Measurements from ENCODE around the genes SLCO1C1, IAPP and SPX.

GRCh38 chr12:19946309-19947093 lies 421.8 kb upstream of the PDE3A start:
- CAGE, long polyA plus RNA, result no peak
- RRBS, result no CpG with 5 or more reads among the region's 6 CpGs

DNA sequence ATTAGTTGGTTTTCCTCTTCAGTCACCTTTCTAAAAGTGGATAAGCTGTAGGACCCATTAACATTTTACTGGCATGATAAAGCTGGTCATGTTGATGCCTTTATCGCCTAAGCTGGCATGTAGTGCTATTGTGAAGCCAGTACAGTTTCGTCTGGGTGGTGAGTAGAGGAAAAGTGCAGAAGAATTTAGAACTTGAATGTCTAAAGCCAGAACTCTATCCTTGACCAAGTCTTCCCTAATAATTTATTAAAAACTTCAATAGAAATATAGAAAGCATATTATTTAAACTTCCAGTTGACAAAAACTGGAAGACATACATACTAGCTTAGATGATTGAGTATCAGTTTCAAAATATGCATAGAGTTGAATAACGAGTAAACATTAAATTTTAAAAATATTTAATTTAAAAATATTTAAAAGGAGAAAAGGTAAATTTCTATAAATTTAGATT lies 27.9 kb downstream of the PDE3A start:
- CAGE, long polyA plus RNA, result no peak
- RRBS, result no CpG with 5 or more reads among the region's 3 CpGs

- CAGE, long polyA plus RNA, result no peak
- RRBS, result no CpG with 5 or more reads among the region's 6 CpGs
These were observed 47.3 kb downstream of the PDE3A start for GRCh38 chr12:20415637-20416076.

DNA sequence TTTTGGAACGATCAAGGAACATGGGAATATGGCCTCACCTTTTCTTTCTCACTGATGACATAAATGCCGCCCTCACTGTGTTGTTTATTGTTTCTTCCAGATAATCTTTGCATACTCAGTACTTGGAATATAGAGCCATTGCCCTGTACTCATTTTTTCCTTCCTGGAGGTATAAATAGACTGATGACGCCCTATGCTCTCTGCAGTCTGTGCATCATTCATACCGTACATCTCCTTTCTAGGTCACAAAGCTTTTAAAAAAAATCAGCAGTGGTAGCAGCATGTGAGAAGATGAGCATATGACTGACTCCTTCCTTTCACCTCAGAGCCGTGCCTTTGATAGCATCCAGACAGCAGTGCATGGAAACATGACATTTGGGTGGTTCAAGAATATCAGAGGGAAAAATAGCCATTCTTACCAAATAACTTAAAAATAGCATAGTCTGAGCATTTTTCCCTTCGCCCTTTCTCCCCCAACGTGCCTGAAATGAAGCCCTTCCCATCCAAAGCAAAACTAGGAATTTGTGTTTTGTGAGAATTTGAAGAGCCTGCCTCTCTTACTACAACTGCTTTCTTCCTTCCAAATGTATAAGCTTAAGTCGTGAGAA lies 77.4 kb downstream of the PDE3A start:
- CAGE, long polyA plus RNA, result no peak
- RRBS, result no CpG with 5 or more reads among the region's 8 CpGs

GRCh38 chr12:20695140-20695700 lies at the start of gene SLCO1C1:
SLCO1C1 (plus strand) TSS chr12:20695332.
- CAGE, long polyA plus RNA, result no peak
- RRBS, result no CpG with 5 or more reads among the region's 7 CpGs

DNA sequence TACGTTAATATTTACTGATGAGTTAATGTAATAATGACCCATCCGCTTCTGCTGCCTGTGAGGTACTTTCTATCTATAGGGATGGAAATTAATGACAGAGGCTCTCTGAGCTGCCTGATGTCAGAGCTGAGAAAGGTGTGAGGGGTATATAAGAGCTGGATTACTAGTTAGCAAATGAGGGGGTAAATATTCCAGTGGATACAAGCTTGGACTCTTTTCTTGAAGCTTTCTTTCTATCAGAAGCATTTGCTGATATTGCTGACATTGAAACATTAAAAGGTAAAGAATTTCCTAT lies at the start of gene IAPP:
IAPP (plus strand) TSS at position 177 of the 295 bp plus-strand sequence.
- CAGE, long polyA plus RNA, result no peak
- RRBS, result no CpG with 5 or more reads among the region's 2 CpGs

GRCh38 chr12:21526056-21526517 lies at the start of gene SPX:
SPX (plus strand) TSS chr12:21526296.
- CAGE, long polyA plus RNA, result no peak
- RRBS, result no CpG with 5 or more reads among the region's 2 CpGs

DNA sequence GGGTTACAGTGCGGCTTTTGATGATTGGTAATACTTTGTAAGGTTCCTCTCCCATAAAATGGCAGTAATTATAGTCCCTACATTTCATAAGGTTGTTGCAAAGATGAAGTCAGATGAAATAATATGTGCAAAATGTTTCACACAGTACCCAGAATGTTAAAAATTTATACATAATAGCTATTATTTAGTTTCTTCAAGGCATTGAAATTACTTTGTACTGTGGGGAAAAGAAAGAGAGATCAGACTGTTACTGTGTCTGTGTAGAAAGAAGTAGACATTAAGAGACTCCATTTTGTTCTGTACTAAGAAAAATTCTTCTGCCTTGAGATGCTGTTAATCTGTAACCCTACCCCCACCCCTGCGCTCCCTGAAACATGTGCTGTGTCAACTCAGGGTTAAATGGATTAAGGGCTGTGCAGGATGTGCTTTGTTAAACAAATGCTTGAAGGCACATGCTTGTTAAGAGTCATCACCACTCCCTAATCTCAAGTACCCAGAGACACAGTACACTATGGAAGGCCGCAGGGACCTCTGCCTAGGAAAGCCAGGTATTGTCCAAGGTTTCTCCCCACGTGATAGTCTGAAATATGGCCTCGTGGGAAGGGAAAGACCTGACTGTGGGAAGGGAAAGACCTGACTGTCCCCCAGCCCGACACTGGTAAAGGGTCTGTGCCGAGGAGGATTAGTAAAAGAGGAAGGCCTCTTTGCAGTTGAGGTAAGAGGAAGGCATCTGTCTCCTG lies 12.7 kb downstream of the LDHB start:
- CAGE, long polyA plus RNA, result no peak
- RRBS, result no CpG with 5 or more reads among the region's 7 CpGs

GRCh38 chr12:21831895-21832169 lies 57.3 kb upstream of the KCNJ8 start:
- CAGE, long polyA plus RNA, result no peak
- RRBS, result no CpG with 5 or more reads among the region's 1 CpG

- CAGE, long polyA plus RNA, result no peak
- RRBS, result no CpG with 5 or more reads among the region's 5 CpGs
These were observed 59.3 kb downstream of the ABCC9 start for GRCh38 chr12:21881684-21882526.

DNA sequence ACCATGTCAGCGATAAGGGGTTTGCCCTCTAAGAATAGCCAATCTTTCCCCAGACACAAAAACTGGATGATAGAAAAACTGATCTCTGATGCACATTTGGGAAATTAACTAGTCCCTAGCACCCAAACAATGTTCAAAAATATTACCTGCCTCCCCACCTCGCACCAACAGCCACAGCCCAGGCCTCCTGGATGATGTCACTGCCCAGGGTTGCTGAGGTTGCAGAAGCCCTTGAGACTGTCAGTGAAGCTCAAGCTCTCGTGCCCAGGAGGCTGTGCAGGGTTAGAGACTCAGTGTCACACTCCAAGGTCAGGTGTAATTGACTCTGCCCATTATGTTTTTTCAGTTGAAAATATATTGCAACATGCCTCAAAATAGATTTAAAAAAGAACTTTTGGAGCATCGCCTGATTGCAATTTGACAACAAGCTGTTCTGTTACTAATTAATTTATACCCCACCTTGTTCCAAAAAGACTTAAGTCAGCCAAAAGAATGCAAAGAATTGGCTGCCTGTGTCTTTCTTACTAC lies 72.2 kb downstream of the CMAS start:
- CAGE, long polyA plus RNA, result no peak
- RRBS, result no CpG with 5 or more reads among the region's 4 CpGs

DNA sequence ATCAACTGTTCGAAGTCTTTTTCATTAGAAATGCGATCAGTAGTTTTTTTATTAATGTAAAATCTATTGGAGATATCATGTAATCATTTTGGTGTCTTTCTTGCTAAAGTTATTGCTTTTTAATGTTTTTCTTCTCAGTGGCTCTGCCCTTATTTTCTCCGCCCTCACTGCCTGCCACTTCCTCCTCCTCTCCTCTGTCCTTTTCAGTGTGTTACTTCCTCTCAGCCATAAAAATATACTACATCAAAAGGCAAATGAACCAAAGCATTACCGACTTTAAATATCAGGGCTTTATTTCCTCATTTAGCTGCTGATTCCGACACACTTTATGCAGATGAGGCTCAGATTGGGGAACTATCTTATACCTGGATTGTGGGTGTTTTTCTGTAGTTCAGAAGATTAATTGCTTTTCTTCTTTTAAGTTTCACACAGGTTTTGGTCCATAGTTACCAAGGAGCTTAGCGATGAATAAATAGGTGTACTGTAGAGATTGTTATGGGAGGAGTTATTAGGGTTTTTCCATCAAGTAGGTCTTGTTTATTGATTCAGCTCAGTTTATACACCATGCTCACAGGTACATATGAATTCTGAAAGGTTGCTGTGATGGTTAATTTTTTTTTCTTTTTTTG lies 118.2 kb downstream of the CMAS start:
- CAGE, long polyA plus RNA, result no peak
- RRBS, result no CpG with 5 or more reads among the region's 6 CpGs

- CAGE, long polyA plus RNA, result no peak
- RRBS, result 2% methylated on average over 10 of the region's 48 CpGs
These were observed 631 bp downstream of the ST8SIA1 start for GRCh38 chr12:22333734-22334417.

DNA sequence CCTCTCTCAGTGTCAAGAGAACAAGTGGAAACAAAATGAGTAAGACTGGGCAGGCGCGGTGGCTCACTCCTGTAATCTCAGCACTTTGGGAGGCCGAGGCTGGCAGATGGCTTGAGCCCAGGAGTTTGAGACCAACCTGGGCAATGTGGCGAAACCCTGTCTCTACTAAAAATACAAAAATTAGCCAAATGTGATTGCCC lies 89.6 kb upstream of the ST8SIA1 start:
- CAGE, long polyA plus RNA, result no peak
- RRBS, result no CpG with 5 or more reads among the region's 4 CpGs

DNA sequence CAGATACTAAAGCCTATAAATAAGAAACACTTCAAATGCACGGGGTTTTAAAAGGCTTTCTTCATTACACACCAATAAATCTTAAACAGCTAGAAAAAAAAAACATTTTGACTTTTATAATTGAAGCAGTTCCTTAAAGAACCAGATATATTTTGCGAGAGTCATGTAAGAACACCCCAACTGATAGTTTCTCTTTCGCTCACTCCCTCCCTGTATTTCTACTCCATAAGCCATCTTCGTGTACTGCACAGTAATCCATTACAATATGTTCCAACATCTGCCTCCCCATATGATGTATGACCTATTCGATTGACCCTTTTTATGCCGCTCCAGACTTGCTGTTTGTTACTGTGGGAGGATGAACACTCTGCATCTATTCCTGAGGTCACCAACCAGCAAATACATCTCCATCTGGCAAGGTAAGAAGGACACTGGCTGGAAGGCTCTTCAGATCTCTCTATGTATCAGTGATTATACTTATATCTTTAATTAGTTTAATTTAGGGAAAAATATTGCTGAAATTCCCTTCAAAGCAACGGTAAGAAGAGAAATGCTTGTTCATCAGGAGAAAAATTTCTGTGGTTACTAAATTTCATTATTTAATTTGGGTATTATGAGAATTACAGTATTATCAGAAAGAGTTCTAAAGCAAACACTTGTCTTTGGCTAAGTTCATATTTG lies 331.6 kb downstream of the SOX5 start:
- CAGE, long polyA plus RNA, result no peak
- RRBS, result no CpG with 5 or more reads among the region's 7 CpGs

GRCh38 chr12:23721298-23721855 lies 228.1 kb downstream of the SOX5 start:
- CAGE, long polyA plus RNA, result no peak
- RRBS, result no CpG with 5 or more reads among the region's 9 CpGs

GRCh38 chr12:23803219-23804104 lies 146.0 kb downstream of the SOX5 start:
- CAGE, long polyA plus RNA, result no peak
- RRBS, result no CpG with 5 or more reads among the region's 2 CpGs

GRCh38 chr12:24100016-24100744 lies 150.7 kb upstream of the SOX5 start:
- CAGE, long polyA plus RNA, result no peak
- RRBS, result no CpG with 5 or more reads among the region's 3 CpGs

GRCh38 chr12:24100778-24101670 lies 151.6 kb upstream of the SOX5 start:
- CAGE, long polyA plus RNA, result no peak
- RRBS, result no CpG with 5 or more reads among the region's 6 CpGs

GRCh38 chr12:24814748-24815613 lies 133.9 kb downstream of the BCAT1 start:
- CAGE, long polyA plus RNA, result no peak
- RRBS, result no CpG with 5 or more reads among the region's 4 CpGs